ENCODE measurements around the gene USF3.

DNA sequence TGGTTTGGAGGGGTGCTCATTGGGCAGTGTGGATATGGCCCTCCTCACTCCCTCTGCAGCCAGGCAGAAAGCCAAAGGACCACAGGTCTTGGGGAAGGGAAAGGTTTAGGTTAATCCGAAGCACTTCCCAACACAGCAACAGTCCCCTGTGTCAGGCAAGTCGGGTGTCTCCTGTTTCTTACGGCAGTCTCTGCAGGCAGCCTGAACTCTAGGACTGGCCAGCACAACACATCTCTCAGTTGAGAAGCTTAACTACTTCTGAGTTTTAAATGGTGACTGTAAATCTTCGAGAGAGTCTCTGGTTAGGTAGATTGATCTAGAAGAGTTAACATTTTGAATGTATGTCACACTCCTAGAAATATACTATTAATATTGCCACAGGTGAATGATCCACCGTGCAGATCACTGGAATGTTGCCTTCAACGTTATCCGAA lies 36.8 kb downstream of the BOC start:
- PRO-cap, 3 experiments, result no peak in any of the 3 experiments

- PRO-cap, 3 experiments, result no peak in any of the 3 experiments
Observed at GRCh38 chr3:113663854-113664334, 32.5 kb downstream of the USF3 start.

- PRO-cap, 3 experiments, result peak in 3 of 3 experiments; most common plus-strand start chr3:113695888 (in 3); most common minus-strand start chr3:113696259 (in 3)
Observed at GRCh38 chr3:113695782-113696736, at the start of gene USF3. Gene USF3 (minus strand): TSS chr3:113696642.

DNA sequence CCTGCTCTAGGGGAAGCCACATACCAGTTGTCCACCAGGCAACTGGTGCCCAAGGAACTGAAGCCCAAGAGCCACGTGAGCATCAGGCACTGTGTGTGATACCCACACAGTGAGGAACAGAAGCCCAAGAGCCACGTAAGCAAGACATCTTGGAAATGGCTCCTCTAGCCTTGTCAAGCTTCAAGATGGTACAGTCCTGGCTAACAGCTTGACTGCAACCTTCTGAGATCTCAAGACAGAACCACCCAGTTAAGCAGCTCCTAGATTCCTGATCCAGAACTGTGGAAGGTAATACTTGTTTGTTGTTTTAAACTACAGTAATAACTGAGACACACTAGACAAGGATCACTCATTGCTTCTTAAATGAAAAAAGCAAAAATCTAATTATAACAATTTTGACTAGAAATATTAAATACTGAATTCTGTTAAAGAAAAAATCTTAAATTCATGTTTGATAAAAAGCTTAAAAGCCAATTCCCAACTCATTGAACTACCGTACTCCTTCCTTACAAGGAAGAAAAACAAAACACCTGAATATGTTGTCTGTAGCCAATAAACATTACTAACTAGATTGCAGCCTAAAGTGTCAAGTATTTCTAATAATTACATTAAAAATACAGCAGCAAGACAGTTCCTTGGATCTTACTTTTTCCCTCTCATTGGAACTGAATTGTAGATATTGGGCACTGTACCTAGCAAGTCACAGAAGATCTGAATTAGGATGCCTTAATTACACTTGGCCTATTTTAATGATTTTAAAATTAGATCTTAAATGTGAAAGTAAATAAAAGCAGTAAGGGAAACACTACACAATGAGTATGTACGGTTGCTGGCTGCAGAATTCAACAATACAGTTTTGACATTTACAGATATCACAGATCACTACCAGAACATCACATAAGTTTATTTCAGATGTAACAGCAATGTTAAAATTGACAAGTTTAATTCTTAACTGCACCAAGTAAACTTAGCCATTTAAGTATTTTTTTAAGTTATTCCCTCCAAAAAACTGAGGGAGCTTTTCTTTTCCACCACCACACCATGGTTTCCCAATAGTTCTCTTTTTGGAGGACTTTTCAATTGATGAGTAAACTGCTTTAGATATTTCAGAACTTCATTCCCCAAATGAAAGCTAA lies 22.0 kb upstream of the USF3 start:
- PRO-cap, 3 experiments, result no peak in any of the 3 experiments

DNA sequence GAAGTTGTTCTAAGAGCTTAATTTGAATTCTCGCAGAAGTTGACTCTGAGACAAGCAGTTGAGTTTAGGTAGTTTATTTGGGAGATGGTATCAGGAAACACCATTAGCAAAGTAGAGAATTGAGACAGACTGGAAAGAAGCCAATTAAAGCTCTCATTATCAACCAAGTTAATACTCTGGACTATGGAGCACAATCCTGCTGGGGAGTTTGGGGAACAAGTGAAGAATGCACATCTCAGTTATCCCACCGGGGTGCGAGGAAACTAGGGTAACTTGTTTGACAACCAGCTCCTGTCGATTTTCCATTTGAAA lies 25.9 kb upstream of the GRAMD1C start:
- PRO-cap, 3 experiments, result no peak in any of the 3 experiments

DNA sequence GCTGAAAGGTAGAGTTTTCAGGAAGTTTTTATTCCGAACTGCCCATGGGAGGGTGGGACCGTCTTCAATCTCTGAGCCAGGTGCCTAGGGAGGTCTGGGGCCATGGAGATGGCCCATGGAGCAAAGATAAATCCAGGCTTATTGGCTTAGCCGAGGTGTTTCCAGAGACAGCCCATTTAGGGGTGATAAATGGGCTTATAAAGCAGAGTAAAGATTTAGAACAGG lies 474 bp downstream of the QTRT2 start:
- PRO-cap, 3 experiments, result no peak in any of the 3 experiments

DNA sequence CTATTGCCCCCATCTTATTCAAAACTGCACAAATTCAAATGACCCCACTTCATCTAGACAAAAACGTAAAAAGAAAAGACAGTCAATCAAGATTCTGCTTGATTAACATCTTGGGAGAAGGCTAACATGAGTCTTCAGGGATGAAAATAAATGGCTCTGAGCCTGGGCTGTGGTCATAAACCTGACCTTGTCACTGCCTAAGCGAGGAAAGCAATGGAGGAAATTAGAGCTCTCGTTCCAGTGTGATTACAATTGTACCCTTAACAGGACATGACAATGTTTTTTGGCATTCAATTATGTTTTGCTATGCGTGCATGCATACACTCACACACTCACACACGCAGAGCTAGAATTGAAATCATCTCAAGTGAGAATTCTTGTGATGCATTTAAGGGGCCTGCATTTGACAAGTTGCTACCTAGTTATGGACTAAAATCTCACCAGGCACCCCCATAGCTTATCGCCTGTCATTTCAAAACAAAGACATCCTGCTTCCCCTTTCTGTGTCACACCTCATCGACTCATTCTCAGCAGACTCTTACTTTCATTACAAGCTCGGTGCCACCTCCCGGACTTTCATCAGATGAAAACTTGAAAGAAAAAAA lies 24.1 kb downstream of the ZNF80 start:
- PRO-cap, 3 experiments, result no peak in any of the 3 experiments

DNA sequence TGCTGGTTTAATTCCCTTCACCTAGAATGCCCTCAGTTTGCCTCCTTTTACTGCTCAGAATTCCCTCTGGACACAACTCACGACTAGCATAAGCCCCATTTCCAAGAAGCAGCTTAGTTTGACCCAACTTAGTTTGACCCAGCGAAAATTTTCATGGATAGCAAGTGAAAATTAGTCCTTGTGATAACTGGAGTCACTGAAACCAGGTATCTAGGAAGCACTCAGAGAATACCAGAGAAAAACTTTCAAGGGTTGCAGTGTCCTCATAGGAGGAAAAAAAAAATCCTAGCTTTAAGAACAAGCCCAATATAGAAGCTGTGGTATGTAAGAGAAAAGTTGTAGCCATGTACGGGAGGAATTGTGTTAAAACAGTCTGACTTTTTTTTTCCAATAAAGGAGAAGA lies 111.0 kb downstream of the TIGIT start:
- PRO-cap, 3 experiments, result no peak in any of the 3 experiments

DNA sequence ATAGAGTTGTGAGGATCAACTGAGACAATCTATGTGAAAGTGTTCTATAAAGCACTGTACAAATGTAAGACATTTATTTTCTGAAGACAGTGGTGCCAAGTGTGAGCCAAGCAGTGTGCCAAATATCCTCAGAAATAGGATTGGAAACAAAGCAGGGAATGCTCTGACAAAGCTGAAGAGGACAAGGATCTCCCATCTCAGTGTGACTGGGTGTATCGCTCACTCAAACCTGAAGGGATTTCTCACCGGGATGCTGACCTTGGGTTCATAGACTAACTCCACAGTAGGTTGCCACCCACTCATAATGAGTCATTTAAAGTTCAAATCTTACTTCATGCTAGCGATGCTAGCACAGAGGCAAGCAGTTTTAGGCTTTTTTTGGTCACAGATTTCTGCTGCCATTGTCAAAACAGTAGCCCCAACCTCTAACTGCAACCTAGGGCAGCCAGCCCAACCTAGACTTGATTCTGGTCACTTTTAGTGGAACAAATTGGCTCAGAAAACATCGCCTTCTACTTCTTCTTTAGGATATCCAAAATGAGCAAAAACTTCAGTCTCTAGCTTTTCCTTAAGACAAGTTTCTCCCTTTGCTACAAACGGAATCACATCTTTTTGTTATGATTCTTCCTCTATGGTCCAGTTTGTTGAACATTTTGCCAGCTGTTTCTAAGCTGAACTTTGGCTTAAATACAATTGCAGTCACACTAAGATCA lies 118.6 kb downstream of the TIGIT start:
- PRO-cap, 3 experiments, result peak in 1 of 3 experiments; most common plus-strand start position 335 of the sequence (in 1); most common minus-strand start position 231 of the sequence (in 1)

- PRO-cap, 3 experiments, result no peak in any of the 3 experiments
Observed at GRCh38 chr3:114427868-114428578, 134.2 kb downstream of the TIGIT start.

DNA sequence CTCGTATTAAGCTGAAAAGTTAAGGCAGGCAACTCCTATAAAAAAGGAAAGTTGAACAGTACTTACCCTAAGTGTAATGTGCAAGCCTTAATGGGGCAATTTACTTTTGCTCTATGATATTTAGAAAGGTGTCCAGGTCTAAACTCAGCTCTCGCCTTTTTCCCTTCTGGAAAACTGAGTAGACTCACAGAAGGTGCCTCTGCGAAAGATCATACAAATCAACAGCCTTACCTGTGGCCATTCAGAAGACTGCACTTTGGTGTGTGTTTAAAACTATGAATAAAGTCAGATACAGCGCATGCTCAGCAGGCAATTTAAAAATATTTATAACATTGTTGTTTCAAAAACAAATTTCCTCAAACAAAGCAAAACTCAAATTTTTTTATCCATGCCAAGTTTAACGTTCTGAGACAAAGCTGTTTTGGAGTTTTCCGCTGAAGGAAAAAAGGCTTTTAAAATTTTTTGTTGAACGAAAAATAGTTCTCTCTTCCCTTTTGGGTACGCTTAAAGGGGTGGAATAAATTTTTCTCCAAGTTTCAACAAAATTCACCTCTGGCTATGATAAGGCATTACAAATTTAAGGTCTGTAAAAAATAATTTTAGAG lies 156.2 kb downstream of the TIGIT start:
- PRO-cap, 3 experiments, result peak in 1 of 3 experiments; most common plus-strand start position 123 of the sequence (in 1)

- PRO-cap, 3 experiments, result no peak in any of the 3 experiments
Observed at GRCh38 chr3:114584362-114585155, 290.7 kb downstream of the TIGIT start.

- PRO-cap, 3 experiments, result no peak in any of the 3 experiments
Observed at GRCh38 chr3:114616909-114618027, 323.4 kb downstream of the TIGIT start.

GRCh38 chr3:114623228-114623621 lies 329.4 kb downstream of the TIGIT start:
- PRO-cap, 3 experiments, result no peak in any of the 3 experiments

DNA sequence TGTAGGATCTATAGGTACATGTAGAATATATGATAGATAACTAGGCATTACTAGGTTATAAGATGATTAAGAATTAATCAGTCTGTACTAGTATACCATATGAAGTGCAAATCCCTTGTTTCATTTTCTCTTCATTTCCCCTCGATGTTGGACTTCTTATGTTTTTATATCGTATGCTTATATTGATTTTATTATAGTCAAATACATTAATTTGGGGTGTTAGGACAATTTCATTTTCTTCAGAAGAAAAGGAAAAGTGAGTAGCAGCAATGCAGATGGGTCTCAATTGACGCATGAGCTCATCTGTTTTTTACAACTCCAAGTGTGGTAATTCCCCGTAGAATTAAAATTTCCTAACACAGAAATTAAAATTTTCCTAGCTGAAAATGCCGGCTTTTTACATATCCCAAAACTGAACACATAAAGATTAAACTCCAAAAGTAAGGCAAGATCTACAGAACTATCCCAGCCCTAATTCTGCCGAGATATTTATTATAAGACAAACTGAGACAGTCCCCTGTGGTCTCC lies 419.2 kb downstream of the TIGIT start:
- PRO-cap, 3 experiments, result no peak in any of the 3 experiments

DNA sequence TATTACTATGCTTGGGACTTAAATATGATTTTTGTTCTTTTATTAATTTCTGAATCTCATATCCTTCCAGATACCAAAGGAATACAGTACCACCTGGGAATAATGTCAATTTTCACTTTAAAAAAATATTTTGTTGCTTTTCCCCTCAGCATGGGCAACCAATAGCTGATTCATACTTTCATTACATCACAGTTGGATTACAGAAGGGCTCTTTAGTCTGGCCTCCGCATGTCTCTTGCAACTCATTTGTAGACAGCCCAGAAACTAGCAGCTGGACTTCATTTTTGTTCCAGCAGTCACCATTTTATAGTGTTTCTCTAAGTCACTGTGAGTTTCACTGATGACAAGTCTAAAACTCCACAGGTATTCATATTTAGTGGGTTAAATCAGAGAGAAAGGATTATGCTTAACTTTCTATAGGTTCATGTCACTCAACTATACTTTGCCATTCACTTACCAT lies 390.2 kb downstream of the ZBTB20 start:
- PRO-cap, 3 experiments, result peak in 2 of 3 experiments; most common plus-strand start position 245 of the sequence (in 2)

- PRO-cap, 3 experiments, result no peak in any of the 3 experiments
Observed at GRCh38 chr3:115023300-115023870, 123.7 kb downstream of the ZBTB20 start.

- PRO-cap, 3 experiments, result peak in 1 of 3 experiments; most common plus-strand start chr3:115784880 (in 1)
Observed at GRCh38 chr3:115784813-115784975, 161.4 kb downstream of the GAP43 start.

DNA sequence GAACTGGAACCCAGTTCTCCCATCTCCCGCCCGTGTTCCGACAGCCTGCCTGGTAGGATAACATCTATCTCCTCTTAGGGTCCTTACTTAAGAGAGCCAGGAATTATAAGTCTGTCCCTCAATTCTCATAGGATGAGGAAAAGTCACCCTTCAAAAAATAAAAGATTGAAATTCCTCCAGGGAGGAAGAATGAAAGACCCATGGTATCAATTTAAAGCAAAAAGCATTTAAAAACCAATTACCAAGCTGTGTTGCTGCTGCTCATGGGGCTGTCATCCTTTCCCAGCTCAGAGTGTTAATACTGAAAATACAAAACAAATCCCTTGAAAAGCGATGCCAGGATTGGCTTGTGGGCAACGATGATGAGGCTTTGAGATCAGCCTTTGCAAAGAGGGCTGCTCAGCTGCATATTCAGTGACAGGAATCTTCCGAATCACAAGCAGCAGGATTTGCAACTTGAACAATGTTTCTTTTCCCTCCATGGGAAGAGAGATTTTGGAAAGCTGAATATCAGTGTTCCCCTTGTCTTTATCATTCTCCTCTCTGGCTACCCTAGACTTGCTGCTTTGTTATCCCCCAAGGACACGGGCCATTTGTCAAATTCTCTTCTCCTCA lies 375.6 kb downstream of the GAP43 start:
- PRO-cap, 3 experiments, result no peak in any of the 3 experiments

DNA sequence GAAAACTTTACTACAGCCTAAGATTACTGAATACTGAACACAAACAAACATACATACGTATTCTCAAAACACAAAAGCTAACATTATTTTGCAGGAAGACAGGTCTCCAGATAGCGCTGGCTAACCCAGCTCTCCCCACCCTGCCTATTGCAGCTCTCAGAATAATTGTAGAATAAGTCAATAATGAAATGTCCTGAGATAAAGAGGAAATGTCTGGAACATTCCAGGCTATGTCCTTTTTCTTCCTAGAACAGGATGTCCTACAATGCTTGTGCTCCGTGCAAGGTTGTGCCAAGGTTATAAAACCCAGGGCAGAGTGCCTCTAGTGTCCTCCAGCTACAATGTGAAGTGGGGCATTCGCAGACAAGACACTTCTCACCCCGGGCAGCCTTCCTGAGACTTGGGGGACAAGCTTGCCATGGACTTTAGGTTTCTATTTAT lies 1164.8 kb upstream of the LSAMP start:
- PRO-cap, 3 experiments, result no peak in any of the 3 experiments